HepG2 (cell line): ENCODE results near the gene VIT.

DNA sequence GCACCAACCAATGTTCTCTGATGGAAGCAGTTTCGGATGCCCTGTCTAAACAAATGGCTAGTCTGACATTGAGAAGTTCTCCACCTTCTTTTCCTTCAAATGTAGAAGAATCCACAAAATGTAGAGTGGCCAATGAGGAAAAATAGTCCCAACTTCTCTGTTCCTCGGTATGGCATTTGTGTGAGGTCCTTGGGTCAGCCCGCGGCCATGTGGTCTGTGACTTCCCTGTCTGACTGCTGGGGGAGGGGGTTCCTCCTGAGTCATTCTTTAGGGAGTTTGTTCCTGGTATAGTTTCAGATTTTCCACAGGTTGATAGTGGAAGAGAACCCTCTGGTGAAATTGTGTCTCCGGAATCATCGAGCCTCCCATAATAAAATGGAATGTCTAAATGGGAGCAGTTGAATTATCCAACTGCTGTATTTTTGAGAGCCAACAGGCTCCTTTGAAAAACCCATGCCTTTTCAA, 1.7 kb downstream of the RASGRP3 start:
- RRBS, 2 experiments, result no CpG with 5 or more reads among the region's 6 CpGs
CAGE:
- cytosol, long polyA minus RNA, result no peak
- cytosol, long polyA plus RNA, result no peak
- long polyA plus RNA, result no peak
- nucleus, long polyA minus RNA, result no peak
- nucleus, long polyA plus RNA, result no peak

DNA sequence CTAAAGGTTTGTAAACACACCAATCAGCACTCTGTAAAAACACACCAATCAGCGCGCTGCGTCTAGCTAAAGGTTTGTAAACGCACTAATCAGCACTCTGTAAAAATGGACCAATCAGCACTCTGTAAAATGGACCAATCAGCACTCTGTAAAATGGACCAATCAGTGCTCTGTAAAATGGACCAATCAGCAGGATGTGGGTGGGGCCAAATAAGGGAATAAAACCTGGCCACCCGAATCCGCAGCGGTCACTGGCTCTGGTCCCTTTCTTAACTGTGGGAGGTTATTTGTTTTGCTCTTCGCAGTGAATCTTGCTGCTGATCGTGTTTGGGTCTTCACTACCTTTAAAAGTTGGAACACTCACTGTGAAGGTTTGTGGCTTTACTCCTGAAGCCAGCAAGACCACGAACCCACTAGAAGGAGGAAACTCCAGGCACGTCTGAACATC, 198.5 kb upstream of the FAM98A start:
- RRBS, 2 experiments, result no CpG with 5 or more reads among the region's 11 CpGs
CAGE:
- cytosol, long polyA minus RNA, result no peak
- cytosol, long polyA plus RNA, result no peak
- long polyA plus RNA, result no peak
- nucleus, long polyA minus RNA, result no peak
- nucleus, long polyA plus RNA, result no peak

DNA sequence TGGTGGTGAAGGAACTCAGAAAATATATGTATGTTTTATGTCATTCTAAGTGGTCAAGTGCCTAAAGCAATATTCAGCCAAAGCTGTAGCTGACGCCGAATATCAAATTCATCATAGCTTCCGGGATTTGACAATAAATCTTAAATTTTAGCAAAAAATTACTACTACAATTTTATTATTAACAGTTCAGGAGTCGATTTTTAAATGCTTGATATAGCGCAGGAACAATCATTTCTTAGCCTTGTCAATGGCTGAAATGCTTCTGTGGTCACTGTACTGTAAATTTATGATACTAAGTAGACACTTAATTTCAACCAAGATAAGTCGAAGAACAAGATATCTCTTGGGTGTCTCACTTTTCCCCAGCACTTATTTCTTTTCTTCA, 101.8 kb upstream of the CRIM1 start:
- RRBS, 2 experiments, result no CpG with 5 or more reads among the region's 6 CpGs
CAGE:
- cytosol, long polyA minus RNA, result no peak
- cytosol, long polyA plus RNA, result no peak
- long polyA plus RNA, result no peak
- nucleus, long polyA minus RNA, result no peak
- nucleus, long polyA plus RNA, result no peak

DNA sequence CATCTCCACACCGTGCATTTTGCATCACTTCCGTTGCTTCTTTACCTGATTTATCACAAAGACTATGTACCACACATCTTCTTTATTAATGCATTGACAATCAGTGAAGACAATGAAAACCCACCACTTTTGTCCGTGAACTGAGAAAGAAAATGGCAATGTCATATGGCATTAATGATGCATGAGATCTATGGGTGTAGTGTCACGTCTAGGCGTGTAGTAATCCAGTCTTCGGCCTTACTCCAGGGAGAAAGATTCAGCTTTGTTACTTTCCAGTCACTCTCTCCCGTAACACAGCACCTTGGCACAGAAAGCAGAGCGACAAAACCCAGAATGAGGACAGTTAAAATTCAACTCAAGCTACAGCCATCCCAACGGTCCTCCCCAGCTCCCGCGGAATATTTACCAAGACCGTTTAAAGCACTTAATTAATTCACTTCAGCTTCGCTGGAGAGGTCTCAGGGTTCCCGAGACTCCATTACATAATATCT, 851 bp upstream of the CRIM1 start:
- RRBS, 2 experiments, result no CpG with 5 or more reads among the region's 14 CpGs
CAGE:
- cytosol, long polyA minus RNA, result no peak
- cytosol, long polyA plus RNA, result no peak
- long polyA plus RNA, result no peak
- nucleus, long polyA minus RNA, result no peak
- nucleus, long polyA plus RNA, result no peak

DNA sequence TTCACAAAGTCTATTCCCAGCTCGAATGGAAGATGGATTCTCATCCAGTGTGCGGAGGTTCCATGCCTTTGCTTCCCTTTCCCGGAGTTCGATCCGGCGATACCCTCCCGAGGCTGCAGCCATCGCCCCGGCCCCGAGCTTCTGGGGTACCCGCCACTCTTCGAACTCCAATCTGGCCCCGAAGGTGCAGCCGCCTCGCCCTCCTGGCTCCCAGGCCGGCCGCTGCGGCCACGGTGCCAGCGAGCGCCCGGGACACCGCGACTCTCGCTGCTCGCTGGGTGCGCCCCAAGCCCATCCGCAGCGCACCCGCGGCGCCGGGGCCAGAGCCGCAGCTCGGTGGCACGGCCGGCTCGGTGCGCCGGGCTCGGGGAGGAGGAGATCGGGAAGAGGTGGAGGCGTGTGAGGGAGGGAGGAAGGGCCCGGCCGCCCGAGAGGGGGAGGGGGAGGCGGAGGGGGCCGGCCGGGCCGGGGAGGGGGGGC, 365 bp upstream of the CRIM1 start:
- RRBS, 2 experiments, result 2 to 3% methylated on average over 17 to 27 of the region's 50 CpGs
CAGE:
- cytosol, long polyA minus RNA, result no peak
- cytosol, long polyA plus RNA, result no peak
- long polyA plus RNA, result no peak
- nucleus, long polyA minus RNA, result no peak
- nucleus, long polyA plus RNA, result no peak

DNA sequence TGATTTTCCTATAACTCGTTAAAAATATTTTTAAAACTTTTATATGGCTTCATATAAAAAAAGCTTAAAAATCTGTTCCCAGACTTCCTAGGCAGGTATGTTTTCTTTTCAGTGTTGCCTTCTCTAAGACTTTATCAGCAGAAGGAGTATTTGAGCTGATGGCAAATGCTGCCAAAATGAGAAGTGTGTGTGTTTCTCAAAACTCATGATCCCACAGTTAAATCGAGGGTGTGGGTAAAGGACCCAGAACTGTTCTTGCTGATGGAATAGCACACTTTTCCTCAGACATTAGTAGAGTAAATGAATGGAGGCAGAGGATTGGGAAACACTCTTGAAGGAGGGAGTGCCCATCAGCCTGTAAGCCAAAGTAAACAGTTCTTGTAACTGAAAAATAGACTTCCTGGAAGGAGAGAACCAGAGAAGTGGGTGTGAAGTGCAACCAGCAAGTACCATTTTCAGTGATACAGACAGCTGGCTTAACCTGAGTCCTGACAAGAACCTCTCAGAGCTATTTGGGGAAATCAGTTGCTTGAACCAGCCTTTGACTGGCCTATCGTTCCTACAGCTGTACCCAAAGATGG, 17.5 kb downstream of the CRIM1 start:
- RRBS, 2 experiments, result no CpG with 5 or more reads among the region's 3 CpGs
CAGE:
- cytosol, long polyA minus RNA, result no peak
- cytosol, long polyA plus RNA, result no peak
- long polyA plus RNA, result no peak
- nucleus, long polyA minus RNA, result no peak
- nucleus, long polyA plus RNA, result no peak

GRCh38 chr2:36404248-36405005, 48.8 kb downstream of the CRIM1 start:
- RRBS, 2 experiments, result no CpG with 5 or more reads among the region's 7 CpGs
CAGE:
- cytosol, long polyA minus RNA, result no peak
- cytosol, long polyA plus RNA, result no peak
- long polyA plus RNA, result no peak
- nucleus, long polyA minus RNA, result start-site peak on the plus strand at chr2:36404678-36404774, 17 reads
- nucleus, long polyA plus RNA, result no peak

DNA sequence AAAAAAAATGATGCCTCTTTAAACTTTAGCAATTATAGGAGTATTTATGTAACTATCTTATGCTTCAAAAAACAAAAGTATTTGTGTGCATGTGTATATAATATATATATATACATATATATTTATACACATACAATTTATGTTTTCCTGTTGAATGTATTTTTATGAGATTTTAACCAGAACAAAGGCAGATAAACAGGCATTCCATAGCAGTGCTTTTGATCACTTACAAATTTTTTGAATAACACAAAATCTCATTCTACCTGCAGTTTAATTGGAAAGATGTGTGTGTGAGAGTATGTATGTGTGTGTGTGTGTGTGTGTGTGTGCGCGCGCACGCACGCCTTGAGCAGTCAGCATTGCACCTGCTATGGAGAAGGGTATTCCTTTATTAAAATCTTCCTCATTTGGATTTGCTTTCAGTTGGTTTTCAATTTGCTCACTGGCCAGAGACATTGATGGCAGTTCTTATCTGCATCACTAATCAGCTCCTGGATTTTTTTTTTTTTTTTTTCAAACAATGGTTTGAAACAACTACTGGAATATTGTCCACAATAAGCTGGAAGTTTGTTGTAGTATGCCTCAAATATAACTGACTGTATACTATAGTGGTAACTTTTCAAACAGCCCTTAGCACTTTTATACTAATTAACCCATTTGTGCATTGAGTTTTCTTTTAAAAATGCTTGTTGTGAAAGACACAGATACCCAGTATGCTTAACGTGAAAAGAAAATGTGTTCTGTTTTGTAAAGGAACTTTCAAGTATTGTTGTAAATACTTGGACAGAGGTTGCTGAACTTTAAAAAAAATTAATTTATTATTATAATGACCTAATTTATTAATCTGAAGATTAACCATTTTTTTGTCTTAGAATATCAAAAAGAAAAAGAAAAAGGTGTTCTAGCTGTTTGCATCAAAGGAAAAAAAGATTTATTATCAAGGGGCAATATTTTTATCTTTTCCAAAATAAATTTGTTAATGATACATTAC, 47.9 kb downstream of the FEZ2 start:
- RRBS, 2 experiments, result no CpG with 5 or more reads among the region's 6 CpGs
CAGE:
- cytosol, long polyA minus RNA, result no peak
- cytosol, long polyA plus RNA, result no peak
- long polyA plus RNA, result no peak
- nucleus, long polyA minus RNA, result no peak
- nucleus, long polyA plus RNA, result no peak

- RRBS, 2 experiments, result no CpG with 5 or more reads among the region's 12 CpGs
CAGE:
- cytosol, long polyA minus RNA, result no peak
- cytosol, long polyA plus RNA, result no peak
- long polyA plus RNA, result no peak
- nucleus, long polyA minus RNA, result no peak
- nucleus, long polyA plus RNA, result start-site peak on the minus strand at chr2:36564363-36564490, 96 and 89 reads in 2 replicates; start-site peak on the minus strand at chr2:36564568-36564629, 19 and 18 reads in 2 replicates
These were observed 33.6 kb downstream of the FEZ2 start for GRCh38 chr2:36564256-36564920.

DNA sequence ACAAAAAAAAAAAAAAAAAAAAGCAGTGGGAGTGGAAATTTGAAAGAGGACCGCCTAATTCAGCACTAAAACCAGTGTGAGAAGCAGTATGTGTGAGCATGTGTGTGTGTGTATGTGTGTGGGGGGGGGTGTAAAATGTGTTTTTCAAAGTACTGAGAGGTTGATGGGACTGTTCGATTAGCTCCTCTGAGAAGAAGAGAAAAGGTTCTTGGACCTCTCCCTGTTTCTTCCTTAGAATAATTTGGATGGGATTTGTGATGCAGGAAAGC, at the start of gene VIT:
TSS of gene VIT (plus strand) at position 74 of the 269 bp plus-strand sequence.
- RRBS, 2 experiments, result no CpG with 5 or more reads among the region's 2 CpGs
CAGE:
- cytosol, long polyA minus RNA, result no peak
- cytosol, long polyA plus RNA, result no peak
- long polyA plus RNA, result no peak
- nucleus, long polyA minus RNA, result no peak
- nucleus, long polyA plus RNA, result no peak

DNA sequence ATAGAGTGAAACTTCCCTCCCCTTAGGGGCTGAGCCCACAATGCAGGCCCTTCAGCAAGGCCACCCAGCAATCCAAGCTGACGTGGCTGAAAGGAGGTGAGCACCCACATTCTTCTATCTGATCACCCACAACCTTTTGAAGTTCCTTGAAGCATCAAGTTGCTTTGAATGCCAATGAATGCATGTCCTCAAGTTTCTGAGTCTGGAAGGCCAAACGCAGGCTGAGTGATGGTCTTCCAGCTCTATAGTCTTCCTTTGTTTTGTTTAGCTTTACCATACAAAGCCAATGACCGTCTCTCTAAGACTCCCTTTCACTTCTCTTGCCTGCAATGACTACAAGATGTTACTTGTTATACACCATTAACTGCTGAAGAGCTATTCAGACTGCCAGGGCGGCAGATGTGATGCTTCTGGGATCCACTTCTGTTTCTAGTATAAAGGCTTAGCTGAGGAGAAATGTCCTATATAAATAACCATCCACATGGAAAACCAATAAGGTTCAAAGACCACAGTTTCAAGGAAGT, 124.3 kb downstream of the VIT start:
- RRBS, 2 experiments, result no CpG with 5 or more reads among the region's 4 CpGs
CAGE:
- cytosol, long polyA minus RNA, result no peak
- cytosol, long polyA plus RNA, result no peak
- long polyA plus RNA, result no peak
- nucleus, long polyA minus RNA, result no peak
- nucleus, long polyA plus RNA, result no peak

DNA sequence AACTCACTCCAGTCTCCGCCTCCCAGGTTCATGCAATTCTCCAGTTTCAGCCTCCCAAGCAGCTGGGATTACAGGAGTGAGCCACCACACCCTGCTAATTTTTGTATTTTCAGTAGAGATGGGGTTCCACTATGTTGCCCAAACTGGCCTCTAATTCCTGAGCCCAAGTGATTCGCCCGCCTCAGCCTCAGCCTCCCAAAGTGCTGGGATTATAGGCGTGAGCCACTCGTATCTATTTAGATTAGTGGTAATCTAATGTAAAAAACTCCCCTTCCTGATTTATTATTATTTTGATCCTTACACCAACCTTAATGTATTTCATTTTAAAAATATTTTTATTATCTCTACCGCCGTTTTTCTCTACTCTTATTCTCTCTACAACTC, 66.4 kb downstream of the STRN start:
- RRBS, 2 experiments, result no CpG with 5 or more reads among the region's 7 CpGs
CAGE:
- cytosol, long polyA minus RNA, result no peak
- cytosol, long polyA plus RNA, result no peak
- long polyA plus RNA, result no peak
- nucleus, long polyA minus RNA, result no peak
- nucleus, long polyA plus RNA, result no peak

- RRBS, 2 experiments, result 95 to 96% methylated on average over 3 of the region's 5 CpGs
CAGE:
- cytosol, long polyA minus RNA, result no peak
- cytosol, long polyA plus RNA, result no peak
- long polyA plus RNA, result no peak
- nucleus, long polyA minus RNA, result no peak
- nucleus, long polyA plus RNA, result no peak
These were observed 21.1 kb downstream of the GPATCH11 start for GRCh38 chr2:37105397-37105842.

GRCh38 chr2:37147574-37148295, 9.0 kb downstream of the EIF2AK2 start:
- RRBS, 2 experiments, result no CpG with 5 or more reads among the region's 8 CpGs
CAGE:
- cytosol, long polyA minus RNA, result no peak
- cytosol, long polyA plus RNA, result no peak
- long polyA plus RNA, result no peak
- nucleus, long polyA minus RNA, result no peak
- nucleus, long polyA plus RNA, result no peak

- RRBS, 2 experiments, result no CpG with 5 or more reads among the region's 3 CpGs
CAGE:
- cytosol, long polyA minus RNA, result no peak
- cytosol, long polyA plus RNA, result no peak
- long polyA plus RNA, result no peak
- nucleus, long polyA minus RNA, result no peak
- nucleus, long polyA plus RNA, result no peak
These were observed 3.8 kb downstream of the CEBPZ start for GRCh38 chr2:37227657-37228004.

- RRBS, 2 experiments, result no CpG with 5 or more reads among the region's 9 CpGs
CAGE:
- cytosol, long polyA minus RNA, result no peak
- cytosol, long polyA plus RNA, result no peak
- long polyA plus RNA, result no peak
- nucleus, long polyA minus RNA, result no peak
- nucleus, long polyA plus RNA, result no peak
These were observed 861 bp downstream of the CEBPZ start for GRCh38 chr2:37230444-37231025.

- RRBS, 2 experiments, result no CpG with 5 or more reads among the region's 8 CpGs
CAGE:
- cytosol, long polyA minus RNA, result no peak
- cytosol, long polyA plus RNA, result no peak
- long polyA plus RNA, result no peak
- nucleus, long polyA minus RNA, result no peak
- nucleus, long polyA plus RNA, result no peak
These were observed 12.1 kb downstream of the NDUFAF7 start for GRCh38 chr2:37243290-37244193.

DNA sequence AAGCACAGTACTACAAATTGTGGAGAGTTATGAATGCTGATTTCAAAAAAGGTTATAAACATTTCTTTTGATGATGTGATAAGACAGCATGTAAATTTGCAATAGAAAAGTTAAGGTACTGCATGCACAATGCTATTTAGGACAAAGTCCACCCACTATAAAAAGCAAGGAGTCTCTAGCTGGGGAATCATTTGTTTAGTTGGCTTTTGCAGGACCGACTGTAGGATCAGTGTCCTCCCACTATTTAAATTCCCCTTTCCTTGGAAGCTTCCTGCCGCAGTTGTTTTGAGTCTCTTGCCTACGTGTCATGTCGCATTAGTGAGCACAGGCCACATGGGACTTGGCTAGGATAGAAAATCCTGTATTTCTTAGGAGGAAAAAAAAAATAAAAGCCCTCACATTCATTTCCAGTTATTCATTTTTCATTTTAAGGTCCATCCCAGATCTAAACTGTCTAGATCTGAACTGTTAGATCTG, 13.1 kb downstream of the QPCT start:
- RRBS, 2 experiments, result no CpG with 5 or more reads among the region's 4 CpGs
CAGE:
- cytosol, long polyA minus RNA, result no peak
- cytosol, long polyA plus RNA, result no peak
- long polyA plus RNA, result no peak
- nucleus, long polyA minus RNA, result no peak
- nucleus, long polyA plus RNA, result no peak

GRCh38 chr2:37635424-37636203, 35.8 kb downstream of the CDC42EP3 start:
- RRBS, 2 experiments, result no CpG with 5 or more reads among the region's 8 CpGs
CAGE:
- cytosol, long polyA minus RNA, result no peak
- cytosol, long polyA plus RNA, result no peak
- long polyA plus RNA, result no peak
- nucleus, long polyA minus RNA, result no peak
- nucleus, long polyA plus RNA, result no peak

DNA sequence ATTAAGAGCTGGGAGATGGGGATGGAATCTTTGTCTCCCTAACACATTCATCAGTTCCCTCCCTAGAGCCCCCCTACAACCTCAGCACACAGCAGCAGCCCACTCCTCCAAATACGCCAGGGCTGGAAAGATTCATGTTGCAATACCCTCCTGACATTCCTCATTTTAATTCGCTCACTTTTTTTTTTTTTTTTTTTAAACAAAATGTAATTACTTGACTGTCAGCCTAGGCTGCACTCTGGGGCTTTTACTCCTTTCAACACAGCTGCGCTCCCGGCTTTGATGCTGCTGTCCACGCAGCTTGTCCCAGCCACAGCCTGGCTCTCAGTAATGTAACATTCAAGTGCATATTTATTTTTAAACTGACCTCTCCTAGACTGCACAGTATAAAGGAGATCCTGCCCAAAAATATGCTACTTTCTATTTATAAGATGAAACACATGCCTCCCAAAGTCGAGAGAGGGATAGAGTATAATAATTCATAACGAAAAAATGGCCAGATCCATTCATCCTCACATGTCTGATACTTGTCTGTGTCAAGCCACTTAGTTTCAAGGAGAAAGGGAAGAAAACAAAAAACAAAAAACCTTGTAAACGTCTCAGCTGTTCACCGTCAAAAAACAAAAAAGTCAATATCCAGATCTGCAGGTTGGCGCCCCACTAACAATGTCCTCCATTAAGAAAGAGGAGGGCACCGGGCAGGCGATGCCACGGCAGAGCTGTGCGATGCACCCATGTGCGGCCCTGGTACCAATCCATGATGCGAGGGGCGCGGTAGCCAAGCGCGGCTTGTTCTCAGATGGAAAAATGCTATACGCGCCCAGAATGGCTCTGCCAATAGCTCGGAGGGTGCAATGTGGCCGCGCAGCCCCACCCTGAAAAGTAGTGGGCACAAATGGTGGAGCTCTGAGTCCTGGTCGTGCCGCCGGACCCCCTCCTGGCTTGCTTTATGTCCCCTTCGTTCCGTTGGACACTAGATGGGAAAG, 844 bp downstream of the CDC42EP3 start:
- RRBS, 2 experiments, result no CpG with 5 or more reads among the region's 30 CpGs
CAGE:
- cytosol, long polyA minus RNA, result no peak
- cytosol, long polyA plus RNA, result no peak
- long polyA plus RNA, result no peak
- nucleus, long polyA minus RNA, result no peak
- nucleus, long polyA plus RNA, result no peak